Mesangial cell (primary cell): ENCODE measurements around a stretch of chr4.

GRCh38 chr4:125229112-125229311 is 85.7 kb upstream of the FAT4 start:
- RAMPAGE, long total RNA = no peak

DNA sequence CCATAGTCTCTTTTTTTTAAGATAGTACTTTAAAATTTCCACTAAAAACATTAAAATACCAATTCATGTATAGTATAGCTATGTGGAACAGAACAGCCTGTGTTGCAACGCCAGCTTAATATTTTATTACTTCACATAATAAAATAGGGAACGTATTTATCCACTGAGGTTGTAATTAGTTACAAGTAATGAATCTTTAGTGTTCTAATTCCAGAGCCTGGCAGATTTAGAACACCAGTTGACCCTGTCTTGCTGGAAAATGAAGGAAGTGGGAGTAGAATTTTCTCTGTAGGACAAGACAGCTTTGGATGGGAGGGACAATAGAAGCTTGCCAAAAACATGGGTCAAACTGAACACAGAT is 20.0 kb downstream of the FAT4 start:
- RAMPAGE, long total RNA = no peak

GRCh38 chr4:126144735-126145316 is 830.1 kb downstream of the FAT4 start:
- RAMPAGE, long total RNA = no peak

- RAMPAGE, long total RNA = no peak
Observed at GRCh38 chr4:126494221-126494676, 1138.5 kb upstream of the INTU start.

DNA sequence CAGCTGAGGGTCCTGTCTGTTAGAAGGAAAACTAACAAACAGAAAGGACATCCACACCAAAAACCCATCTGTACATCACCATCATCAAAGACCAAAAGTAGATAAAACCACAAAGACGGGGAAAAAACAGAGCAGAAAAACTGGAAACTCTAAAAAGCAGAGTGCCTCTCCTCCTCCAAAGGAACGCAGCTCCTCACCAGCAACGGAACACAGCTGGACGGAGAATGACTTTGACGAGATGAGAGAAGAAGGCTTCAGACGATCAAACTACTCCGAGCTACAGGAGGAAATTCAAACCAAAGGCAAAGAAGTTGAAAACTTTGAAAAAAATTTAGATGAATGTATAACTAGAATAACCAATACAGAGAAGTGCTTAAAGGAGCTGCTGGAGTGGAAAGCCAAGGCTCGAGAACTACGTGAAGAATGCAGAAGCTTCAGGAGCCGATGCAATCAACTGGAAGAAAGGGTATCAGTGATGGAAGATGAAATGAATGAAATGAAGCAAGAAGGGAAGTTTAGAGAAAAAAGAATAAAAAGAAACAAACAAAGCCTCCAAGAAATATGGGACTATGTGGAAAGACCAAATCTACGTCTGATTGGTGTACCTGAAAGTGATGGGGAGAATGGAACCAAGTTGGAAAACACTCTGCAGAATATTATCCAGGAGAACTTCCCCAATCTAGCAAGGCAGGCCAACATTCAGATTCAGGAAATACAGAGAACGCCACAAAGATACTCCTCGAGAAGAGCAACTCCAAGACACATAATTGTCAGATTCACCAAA is 45.0 kb downstream of the INTU start:
- RAMPAGE, long total RNA = no peak

- RAMPAGE, long total RNA = no peak
Observed at GRCh38 chr4:127781306-127781617, 860 bp upstream of the HSPA4L start.

GRCh38 chr4:127973592-127974087 is 8.4 kb downstream of the ABHD18 start:
- RAMPAGE, long total RNA = no peak

GRCh38 chr4:128037208-128037524 is 23.9 kb upstream of the LARP1B start:
- RAMPAGE, long total RNA = no peak

GRCh38 chr4:128286045-128286908 is 1.3 kb downstream of the PGRMC2 start:
- RAMPAGE, long total RNA = no peak

- RAMPAGE, long total RNA = no peak
Observed at GRCh38 chr4:128385943-128386471, 98.4 kb upstream of the PGRMC2 start.

GRCh38 chr4:128472833-128473169 is 185.2 kb upstream of the PGRMC2 start:
- RAMPAGE, long total RNA = no peak

DNA sequence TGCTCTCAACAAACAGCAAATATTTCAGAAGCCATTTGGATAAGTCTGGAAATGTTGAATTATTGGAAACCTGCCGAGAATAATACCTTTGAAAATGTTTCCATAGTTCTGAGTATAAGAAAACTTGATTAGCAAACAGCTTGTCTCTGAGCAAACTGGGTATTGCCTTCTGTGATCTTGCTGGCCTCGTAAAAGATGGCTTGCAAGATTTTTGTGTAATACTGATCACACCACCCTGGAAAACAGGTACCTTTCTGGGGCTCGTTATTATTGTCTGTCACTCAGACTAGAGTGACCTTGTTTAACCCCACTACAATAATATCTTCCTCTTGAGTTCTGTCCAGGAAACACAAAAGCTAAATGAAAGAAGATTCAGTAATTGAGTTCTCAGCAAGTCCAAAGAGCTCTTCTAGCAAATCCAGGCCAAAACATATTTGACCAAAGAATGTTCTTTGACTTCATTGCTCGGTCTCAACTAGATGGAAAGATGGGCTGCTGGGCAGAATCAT is 255.7 kb upstream of the JADE1 start:
- RAMPAGE, long total RNA = no peak

DNA sequence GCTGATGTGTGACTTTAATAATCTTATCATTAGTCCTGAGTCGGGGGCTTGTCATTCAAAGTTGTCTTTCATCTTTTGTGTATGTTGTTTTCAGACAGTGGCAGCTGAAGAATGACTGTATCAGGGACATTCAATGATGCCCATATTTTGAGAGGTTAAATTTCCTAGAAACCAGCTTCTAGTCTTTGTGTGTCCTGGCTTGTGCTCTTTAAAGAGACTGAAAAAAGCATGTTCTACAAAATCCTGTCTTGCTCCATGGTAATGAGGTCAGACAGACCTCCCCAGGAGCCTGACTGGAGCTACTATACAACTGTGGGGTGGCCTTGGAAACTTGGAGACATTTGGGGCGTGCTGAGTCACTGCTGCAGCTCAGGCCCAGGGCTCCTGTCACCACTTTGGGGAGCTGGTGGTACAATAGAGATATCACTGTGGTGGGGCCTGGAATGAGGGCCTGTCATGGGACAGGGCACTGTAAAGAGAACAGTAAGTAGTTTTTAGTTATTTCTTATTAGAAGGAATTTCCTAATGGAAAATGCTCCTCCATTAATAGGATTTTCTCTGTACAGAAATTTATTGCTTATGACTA is 207.5 kb upstream of the JADE1 start:
- RAMPAGE, long total RNA = no peak

GRCh38 chr4:128673149-128673505 is 136.4 kb upstream of the JADE1 start:
- RAMPAGE, long total RNA = no peak

GRCh38 chr4:128794328-128794566 is 15.3 kb upstream of the JADE1 start:
- RAMPAGE, long total RNA = no peak

DNA sequence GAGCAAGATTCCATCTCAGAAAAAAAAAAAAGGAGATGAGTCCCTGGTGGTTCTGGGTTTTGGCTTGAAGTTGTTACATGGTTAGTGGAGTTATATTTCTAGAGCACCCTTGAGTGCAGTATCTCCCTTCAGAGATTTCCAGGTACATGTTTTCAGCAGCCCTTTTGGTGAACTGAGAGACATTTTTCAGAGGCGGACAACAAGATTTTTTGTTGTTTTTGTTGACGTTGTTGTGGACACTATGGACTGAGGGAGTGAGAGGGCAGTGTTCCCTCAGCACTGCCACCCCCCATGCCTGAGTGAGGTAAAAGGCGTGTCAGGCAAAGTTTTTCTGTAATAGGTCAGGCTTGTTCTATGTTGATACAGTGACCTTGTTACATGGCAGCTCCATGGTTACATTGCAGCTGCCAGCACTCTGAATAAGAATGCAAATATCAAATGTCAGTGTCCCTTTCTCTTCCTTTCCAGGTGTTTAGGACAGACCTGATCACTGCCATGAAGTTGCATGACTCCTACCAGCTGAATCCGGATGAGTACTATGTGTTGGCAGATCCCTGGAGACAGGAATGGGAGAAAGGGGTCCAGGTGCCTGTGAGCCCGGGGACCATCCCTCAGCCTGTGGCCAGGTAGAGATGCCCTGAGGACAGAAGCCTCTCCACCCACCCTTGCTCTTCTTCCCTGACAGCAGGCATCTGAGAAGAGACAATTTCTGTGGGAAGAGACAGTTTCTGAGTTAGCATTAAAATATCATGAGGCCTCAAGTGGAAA is 36.6 kb downstream of the JADE1 start:
- RAMPAGE, long total RNA = no peak

DNA sequence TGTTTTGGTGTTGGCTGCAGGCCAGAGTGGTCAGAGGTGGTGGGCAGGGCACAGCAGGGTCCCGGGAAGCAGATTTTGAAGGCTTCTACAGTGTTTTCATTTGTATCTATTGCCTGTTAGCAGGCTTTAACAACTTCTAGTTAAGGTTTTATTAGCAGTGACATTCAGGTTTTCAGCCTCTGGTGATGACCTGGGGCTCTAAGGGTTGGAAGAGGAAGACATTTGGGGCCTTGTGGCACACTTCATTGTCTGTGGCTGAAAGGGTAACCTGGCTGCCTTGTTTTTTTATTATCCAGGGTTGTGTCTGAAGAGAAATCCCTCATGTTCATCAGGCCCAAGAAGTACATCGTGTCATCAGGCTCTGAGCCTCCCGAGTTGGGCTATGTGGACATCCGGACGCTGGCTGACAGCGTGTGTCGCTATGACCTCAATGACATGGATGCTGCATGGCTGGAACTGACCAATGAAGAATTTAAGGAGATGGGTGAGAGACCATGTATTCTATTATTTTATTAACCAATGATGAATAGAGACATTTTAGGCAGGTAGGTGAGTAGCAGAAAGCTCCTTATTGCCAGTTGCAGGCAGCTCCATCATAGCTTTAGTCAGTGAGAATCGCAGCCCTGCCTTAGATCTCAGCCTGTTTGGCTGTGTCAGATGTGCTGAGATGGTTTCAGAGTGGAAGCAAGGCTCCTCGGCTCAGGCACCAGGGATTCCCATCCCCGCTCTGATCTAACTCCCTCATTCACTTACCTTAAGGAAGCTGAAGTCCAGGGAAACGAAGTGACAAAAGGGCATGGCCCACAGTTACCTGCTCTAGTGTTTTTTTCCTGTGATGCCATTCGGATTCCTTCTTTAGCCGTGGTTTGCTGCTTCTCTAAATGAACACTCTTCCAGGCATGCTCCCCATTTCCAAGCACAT is 39.4 kb downstream of the JADE1 start:
- RAMPAGE, long total RNA = no peak

DNA sequence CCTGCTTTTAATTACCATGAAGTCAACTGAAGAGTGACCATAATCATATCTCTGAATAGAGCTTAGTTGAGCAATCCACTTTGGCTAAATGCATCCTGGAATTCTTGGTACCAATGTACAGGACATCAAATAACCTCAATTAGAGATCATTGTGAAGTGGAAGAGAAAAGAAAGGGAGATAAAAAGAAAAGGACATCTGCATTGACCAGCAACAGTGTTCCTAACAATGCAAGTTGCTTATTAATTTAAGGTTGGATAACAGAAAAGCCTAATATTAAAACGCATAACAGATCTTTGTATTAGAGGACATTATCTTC is 1552.2 kb upstream of the PCDH10 start:
- RAMPAGE, long total RNA = no peak

DNA sequence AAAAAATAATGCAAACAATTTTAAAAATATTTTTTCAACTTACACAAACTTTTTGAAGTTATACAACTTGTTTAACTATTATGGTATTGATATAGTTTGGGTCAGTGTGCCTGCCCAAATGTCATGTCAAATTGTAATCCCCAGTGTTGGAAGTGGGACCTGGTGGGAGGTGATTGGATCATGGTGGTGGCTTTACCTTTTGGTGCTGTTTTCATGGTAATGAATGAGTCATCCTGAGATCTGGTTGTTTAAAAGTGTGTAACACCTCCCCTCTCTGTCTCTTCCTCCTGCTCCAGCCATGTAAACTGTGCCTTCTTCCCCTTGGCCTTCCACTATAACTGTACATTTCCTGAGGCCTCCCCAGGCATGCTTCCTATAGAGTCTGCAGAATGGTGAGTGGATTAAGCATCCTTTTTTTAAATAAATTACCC is 886.5 kb upstream of the PCDH10 start:
- RAMPAGE, long total RNA = no peak

DNA sequence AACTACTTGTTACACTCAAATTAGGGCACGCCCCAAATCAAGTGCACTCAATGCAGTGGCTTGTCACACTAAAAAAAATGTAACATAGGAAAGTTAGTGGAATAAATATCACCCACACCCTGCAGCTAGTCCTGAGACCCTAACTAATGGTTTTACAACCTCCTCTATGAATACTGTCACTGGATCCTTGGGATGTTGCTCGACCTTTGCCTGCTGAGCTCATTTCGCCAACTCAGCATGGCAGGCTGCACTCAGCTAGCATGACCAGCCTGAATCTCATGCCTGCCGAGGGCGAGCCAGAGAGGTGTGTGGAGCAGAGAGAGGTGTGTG is 410.7 kb downstream of the PCDH10 start:
- RAMPAGE, long total RNA = no peak